Testis (tissue), 5 donors: ENCODE data around the genes MCUB, CFI and ELOVL6.

DNA sequence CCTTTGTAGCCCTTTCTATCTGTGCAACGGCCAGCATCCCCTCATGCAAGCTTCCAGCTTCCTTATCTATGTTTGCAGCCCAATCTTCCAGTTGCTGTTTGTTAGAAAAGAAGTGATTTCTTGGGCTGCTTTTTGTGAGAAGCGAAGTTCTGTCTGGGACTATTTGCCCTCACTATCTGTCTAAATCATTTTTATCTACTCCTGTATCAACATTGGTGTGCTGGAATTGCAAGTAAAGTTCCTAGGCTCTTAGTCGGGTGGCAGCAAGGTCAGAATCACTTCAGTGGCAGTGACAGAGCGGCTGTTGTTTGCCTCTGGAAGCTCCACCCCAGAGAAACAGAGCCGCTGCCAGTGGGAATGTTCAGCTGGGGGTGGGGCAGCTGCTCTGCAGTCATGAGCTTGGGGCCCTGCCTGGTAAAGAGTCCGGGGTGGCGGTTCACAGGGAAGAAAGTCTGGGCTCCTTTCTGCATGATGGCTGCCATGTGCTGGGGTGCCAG is 108.6 kb upstream of the CENPE start:
- PRO-cap, 3 experiments = no peak in any of the 3 experiments
- RAMPAGE, long total RNA, 2 experiments = no peak in any of the 2 experiments
- RRBS = no CpG with 5 or more reads among the region's 7 CpGs

DNA sequence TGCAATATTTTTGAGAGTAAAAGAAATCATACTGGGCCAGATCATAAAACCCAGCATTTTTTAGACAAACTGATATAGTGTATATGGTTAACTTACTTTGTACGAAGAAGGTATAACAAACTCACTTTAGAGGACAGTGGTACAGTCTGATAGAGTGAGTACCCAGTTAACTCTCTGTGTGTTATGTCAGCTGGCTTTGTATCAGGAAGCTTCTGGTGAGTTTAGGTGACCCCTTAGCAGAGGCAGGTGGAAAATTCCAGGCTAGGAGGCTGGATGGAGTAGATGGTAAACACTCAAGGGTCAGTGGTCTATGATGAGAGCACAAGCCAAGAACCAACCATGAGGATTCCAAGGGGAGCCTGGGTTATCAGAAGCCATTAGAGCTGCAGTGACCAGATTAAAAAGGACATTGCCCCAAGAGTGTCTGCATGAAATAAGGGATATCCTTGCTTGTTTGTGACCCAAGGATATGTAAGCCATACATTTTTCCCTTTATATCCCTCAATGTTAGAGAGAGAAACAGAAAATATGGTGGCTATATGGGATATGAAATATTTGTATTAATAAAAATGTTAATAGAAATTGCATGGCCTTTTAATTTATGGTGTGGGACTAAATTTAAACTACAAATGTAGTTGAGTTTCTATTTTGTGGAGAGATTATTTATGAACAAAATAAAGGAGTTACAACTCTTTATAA is 227.4 kb upstream of the CENPE start:
- PRO-cap, 3 experiments = no peak in any of the 3 experiments
- RAMPAGE, long total RNA, 2 experiments = no peak in any of the 2 experiments
- RRBS = no CpG with 5 or more reads among the region's 1 CpG

DNA sequence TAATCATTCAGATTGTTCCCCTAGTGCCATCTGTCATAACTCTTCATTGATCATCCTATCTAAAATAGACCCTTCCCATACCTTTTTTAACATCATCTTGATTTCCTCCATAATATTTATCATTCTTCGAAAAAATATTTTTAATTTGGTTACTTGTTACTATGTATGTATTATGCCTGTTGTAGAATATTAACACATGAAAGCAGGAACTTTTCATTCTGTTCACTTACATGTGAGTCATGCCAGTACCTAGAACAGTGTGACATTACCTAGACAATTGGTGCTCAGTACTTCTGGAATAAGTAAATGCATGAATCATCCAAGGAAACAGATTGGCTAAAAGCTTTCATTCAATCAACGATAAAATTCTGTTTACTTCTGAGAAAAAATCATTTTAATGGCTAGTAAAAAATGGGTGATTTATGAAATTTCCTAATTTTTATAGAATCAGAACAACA is 76.4 kb downstream of the CXXC4 start:
- PRO-cap, 3 experiments = no peak in any of the 3 experiments
- RAMPAGE, long total RNA, 2 experiments = no peak in any of the 2 experiments
- RRBS = no CpG with 5 or more reads among the region's 2 CpGs

- PRO-cap, 3 experiments = no peak in any of the 3 experiments
- RAMPAGE, long total RNA, 2 experiments = no peak in any of the 2 experiments
- RRBS = no CpG with 5 or more reads among the region's 7 CpGs
Observed at GRCh38 chr4:104592827-104593291, 98.2 kb upstream of the CXXC4 start.

GRCh38 chr4:104593292-104593594 is 98.5 kb upstream of the CXXC4 start:
- PRO-cap, 3 experiments = no peak in any of the 3 experiments
- RAMPAGE, long total RNA, 2 experiments = no peak in any of the 2 experiments
- RRBS = no CpG with 5 or more reads among the region's 1 CpG

GRCh38 chr4:105059353-105059833 is 87.3 kb upstream of the TET2 start:
- PRO-cap, 3 experiments = no peak in any of the 3 experiments
- RAMPAGE, long total RNA, 2 experiments = no peak in any of the 2 experiments

DNA sequence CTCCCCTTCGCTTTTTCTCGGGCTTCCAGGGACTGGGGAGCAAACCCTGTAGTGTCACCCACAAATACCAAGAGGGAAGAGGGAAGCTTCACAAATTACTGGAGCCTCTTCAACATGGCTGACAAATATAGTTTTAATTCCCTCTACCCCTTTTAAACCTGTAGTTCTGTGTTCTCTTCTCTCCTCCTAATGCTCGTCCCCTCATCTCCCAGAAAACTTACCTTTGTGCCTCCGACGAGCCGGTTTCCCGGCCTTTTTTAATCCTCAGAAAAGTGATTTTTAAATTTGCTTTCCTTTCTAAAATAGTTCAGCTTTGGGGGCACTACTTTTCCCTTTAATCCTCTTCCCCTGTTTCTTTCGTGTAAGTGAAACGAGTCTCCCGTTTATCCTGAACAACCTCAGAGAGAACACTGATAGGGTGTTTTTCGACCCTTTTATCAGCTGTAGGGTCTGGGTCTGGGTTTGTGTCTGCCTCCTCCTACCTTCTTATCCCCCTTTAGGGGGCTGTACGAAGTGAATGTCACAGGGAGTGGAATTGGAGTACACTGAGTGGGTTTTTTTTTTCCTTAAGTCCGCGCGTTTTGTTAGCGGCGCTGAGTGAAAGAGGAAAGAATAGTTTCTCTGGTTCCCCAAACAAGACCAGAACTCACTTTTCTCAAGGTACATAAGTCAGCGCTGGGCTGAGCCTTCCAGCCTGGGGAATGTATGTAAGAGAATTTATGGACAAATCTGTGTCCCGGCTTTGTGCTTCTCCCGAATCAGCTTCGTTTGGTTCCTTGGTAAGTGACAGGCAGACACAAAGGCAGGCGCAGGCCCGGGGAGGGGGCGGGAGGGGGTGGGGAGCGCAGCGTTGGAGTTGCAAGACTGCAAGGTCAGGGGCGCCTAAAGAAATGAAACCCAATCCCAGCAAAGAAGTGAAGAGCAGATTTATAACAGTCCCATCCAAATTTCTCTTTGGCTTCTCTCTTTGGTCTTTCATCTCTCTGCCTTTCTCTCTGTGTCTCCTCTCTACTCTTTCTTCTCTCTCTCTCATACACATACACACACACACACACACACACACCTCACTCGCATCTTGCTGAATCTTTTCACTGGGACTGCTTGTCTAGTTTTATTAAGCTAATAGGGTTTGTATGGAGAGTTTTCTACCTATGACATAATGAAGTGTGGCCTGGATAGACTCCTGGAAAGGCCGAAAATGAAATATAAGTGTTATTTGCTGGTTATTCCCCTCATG is 763 bp downstream of the TET2 start:
- PRO-cap, 3 experiments = peak in 3 of 3 experiments; most common plus-strand start position 919 of the sequence (in 1); most common minus-strand start position 770 of the sequence (in 3)
- RAMPAGE, long total RNA, 2 experiments = start-site peak on the minus strand in 2 of 2 experiments, centred at positions 289 to 810 of the sequence, 5 to 6 reads per replicate
- RRBS = 1% methylated on average over 5 of the region's 29 CpGs

DNA sequence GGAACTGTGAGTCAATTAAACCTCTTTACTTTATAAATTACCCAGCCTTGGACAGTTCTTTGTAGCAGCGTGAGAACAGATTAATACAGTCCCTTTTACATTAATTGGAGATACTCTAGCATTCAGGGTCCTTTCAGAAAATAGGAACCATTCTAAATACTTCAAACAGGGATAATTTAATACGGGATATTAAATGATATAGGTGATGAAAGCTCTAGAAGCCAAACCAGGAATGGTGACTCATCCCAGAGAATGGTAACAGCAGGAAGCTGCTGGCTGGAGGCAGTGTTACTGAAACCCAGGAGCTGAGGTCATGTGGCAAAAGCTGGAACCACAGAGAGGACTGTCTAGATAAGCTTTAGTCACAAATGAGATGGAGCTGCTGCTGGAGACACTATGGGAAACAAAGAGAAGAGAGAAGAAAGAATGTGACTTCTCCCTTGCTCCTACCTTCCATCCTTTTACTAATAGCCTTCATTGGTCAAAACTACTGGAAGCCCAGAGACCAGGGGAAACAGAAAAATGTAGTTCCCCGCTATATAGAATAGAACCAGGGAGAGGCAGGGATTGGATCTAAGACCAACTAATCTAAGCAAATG is 57.4 kb downstream of the GSTCD start:
- PRO-cap, 3 experiments = no peak in any of the 3 experiments
- RAMPAGE, long total RNA, 2 experiments = no peak in any of the 2 experiments
- RRBS = no CpG with 5 or more reads among the region's 3 CpGs

DNA sequence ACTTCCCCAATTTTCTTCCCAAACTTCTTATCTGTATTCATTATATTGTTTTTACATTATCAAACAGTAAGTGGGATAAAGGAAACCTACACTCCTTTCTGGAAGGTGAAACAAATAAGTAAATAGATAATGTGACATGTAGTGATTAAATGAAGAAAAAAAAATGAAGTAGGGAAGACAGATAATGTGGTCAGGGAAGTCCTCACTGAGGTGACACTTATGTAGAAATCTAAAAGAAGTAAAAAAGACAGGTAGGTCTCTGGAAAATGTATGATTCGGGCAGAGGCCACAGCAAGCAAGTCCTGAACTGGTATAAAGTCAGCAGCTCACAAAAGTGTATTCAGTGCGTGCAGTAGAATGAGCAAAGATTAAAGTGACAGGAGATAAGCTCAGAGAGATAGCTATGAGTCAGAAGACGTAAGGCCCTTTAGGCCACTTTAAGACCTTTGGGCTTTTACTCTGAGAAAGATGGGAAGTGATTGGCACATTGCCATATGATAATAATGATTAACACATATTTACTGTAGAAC is 51.9 kb downstream of the TBCK start:
- PRO-cap, 3 experiments = no peak in any of the 3 experiments
- RAMPAGE, long total RNA, 2 experiments = no peak in any of the 2 experiments
- RRBS = no CpG with 5 or more reads among the region's 3 CpGs

GRCh38 chr4:107837118-107838052 is 12.7 kb downstream of the SGMS2 start:
- PRO-cap, 3 experiments = peak in 1 of 3 experiments; most common plus-strand start chr4:107837676 (in 1)
- RAMPAGE, long total RNA, 2 experiments = start-site peak on the plus strand in 1 of 2 experiments, at chr4:107837672-107837683 at its widest, 6 reads per replicate
- RRBS = no CpG with 5 or more reads among the region's 5 CpGs

- PRO-cap, 3 experiments = no peak in any of the 3 experiments
- RAMPAGE, long total RNA, 2 experiments = no peak in any of the 2 experiments
- RRBS = no CpG with 5 or more reads among the region's 5 CpGs
Observed at GRCh38 chr4:107988065-107988283, 1.7 kb upstream of the HADH start.

DNA sequence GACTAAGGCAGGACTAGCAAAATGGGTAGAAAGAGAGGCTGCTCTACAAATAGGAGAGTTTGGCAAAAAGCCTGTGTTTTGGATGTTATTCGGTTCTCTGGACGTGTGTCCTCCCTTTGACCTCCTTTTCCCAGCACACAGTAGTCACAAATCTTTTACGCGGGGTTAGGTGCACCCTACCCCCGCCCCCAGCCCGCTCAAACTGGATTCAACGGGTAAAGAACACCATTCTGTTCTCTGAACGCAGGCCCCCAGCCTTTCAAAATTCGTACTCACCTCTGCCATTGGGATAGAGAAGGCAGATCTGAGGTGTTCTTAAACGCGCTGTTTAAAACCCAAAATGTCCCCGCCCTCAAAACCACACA is 2.8 kb downstream of the LEF1 start:
- PRO-cap, 3 experiments = no peak in any of the 3 experiments
- RAMPAGE, long total RNA, 2 experiments = no peak in any of the 2 experiments
- RRBS = no CpG with 5 or more reads among the region's 12 CpGs

DNA sequence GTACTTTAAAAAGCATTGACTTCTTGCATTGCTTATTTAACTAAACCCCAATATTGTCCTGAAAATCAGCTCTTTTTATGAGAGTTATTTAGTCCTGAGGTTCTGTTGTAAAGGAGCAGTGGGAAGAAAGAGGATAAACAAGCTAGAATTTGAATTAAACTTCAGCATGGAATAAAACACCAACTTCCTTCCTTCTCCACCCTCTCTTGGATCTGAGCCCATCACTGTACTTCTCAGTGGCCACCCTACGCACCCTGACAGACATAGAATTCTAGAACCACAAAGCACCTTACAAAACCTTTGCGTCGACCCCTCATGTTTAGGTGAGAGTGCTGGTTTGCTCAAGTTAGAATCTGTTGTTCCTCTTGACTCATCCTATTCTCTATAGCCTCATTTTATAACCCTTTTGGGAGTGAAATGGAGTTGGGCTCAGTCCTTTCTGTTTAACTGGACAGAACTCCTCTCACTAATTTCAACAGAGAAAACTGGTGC is 84.6 kb upstream of the RPL34 start:
- PRO-cap, 3 experiments = peak in 1 of 3 experiments; most common plus-strand start position 229 of the sequence (in 1)
- RAMPAGE, long total RNA, 2 experiments = no peak in any of the 2 experiments
- RRBS = no CpG with 5 or more reads among the region's 3 CpGs

DNA sequence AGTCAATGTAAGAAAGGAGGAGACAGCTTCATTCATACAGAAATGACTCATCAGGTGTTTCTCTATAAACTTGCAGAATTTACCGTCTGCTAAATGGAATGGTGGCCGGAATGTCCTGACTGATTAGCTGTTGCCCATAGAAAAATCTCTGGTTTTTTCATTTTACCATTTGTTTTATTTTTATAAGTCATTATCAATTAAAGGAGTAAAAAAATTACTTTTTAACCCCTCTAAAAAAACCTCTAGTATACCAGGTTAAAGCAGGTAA is 115.1 kb upstream of the ETNPPL start:
- PRO-cap, 3 experiments = no peak in any of the 3 experiments
- RAMPAGE, long total RNA, 2 experiments = no peak in any of the 2 experiments
- RRBS = no CpG with 5 or more reads among the region's 2 CpGs

GRCh38 chr4:109559960-109560719 is at the start of gene MCUB:
Gene MCUB (plus strand): TSS chr4:109560246.
- PRO-cap, 3 experiments = peak in 3 of 3 experiments; most common plus-strand start chr4:109560227 (in 2); most common minus-strand start chr4:109560092 (in 3)
- RAMPAGE, long total RNA, 2 experiments = start-site peak on the minus strand in 1 of 2 experiments, at chr4:109560086-109560092 at its widest, 5 reads per replicate
- RRBS = 2% methylated on average over 16 of the region's 77 CpGs

DNA sequence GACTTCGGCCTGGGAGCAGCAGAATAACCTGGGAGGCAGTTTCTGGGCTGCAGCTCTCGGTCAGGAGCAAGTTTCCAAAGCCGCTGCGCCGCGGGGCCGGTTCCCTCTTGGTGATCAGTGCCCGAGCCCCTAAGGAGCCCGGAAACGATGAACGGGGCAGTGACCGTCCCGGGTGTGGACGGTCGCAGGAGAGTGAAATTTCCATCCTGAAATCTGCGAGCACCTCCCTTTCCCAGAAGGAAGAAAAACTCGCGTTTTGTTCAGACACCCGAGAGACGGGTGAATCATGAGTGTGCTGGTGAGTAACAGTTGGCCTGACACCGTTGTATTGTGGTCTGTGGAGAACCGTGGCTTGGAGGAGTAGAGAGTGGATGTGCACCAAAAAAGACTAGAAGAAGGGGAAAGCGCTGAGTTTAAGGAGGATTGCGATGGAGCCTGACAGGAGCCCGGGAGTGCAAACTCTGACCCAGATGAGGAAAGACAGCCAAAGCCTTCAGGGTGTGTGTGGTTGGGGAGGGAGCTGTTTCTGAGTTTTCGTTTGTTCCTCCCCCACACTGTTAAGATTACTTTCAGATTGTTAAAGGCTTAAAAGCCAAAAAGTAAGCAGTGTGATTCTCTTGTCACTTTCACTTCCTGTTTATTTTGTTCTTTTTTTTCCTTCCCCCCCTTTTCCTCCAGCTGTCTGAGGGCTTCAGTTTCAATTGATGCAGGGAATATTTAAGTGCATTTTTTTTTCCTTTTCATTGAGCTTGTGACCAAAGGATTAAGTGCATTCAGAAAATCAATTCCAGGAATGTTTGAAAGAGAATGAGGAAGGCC is 883 bp downstream of the MCUB start:
- PRO-cap, 3 experiments = peak in 3 of 3 experiments; most common plus-strand start position 328 of the sequence (in 1); most common minus-strand start position 463 of the sequence (in 2)
- RAMPAGE, long total RNA, 2 experiments = no peak in any of the 2 experiments
- RRBS = no CpG with 5 or more reads among the region's 26 CpGs

DNA sequence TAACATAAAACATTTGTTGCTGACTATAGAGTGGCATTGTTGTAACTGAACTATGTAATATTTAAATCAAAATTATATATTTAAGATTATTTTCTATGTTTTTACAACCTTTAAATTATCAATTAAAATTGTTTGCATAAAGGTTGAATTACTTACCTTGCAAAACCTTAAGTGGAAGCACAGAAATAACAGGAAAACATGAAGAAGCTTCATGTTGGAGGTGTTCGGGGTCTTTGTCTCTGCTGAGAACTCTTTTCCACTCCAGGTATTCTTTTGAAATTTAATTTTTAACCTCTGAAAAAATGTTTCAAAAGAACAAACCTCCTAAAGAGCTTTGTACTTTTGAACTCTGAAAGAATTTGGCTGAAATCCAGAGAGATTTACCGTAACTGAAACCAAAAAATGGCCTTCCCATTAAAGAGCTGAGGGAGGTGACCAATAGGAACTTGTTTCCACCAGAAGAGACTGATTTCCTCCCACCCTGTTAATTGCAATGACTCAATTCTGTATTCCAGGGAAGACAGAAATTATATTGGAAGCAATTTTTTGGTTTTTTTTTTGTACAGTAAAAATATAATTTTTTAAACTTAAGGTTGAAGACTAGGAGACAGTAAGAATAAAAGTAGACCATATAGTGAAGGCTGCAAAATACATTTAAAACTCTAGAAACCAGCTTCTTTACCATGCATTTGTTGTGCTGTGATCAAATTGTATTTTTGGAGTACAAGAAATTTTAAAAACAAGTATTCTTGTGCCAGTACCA is at the start of gene CFI:
Gene CFI (minus strand): TSS at position 241 of the 763 bp plus-strand sequence.
- PRO-cap, 3 experiments = no peak in any of the 3 experiments
- RAMPAGE, long total RNA, 2 experiments = start-site peak on the minus strand in 1 of 2 experiments, centred at positions 216 to 362 of the sequence, 8 to 9 reads per replicate
- RRBS = no CpG with 5 or more reads among the region's 2 CpGs

DNA sequence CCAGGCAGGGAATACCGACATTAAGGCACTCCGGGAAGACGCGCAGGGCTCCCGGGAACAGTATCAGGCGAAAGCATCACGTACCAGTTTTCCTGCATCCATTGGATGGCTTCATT is 394 bp downstream of the ELOVL6 start:
- PRO-cap, 3 experiments = no peak in any of the 3 experiments
- RAMPAGE, long total RNA, 2 experiments = no peak in any of the 2 experiments
- RRBS = 2% methylated on average over 2 of the region's 7 CpGs

DNA sequence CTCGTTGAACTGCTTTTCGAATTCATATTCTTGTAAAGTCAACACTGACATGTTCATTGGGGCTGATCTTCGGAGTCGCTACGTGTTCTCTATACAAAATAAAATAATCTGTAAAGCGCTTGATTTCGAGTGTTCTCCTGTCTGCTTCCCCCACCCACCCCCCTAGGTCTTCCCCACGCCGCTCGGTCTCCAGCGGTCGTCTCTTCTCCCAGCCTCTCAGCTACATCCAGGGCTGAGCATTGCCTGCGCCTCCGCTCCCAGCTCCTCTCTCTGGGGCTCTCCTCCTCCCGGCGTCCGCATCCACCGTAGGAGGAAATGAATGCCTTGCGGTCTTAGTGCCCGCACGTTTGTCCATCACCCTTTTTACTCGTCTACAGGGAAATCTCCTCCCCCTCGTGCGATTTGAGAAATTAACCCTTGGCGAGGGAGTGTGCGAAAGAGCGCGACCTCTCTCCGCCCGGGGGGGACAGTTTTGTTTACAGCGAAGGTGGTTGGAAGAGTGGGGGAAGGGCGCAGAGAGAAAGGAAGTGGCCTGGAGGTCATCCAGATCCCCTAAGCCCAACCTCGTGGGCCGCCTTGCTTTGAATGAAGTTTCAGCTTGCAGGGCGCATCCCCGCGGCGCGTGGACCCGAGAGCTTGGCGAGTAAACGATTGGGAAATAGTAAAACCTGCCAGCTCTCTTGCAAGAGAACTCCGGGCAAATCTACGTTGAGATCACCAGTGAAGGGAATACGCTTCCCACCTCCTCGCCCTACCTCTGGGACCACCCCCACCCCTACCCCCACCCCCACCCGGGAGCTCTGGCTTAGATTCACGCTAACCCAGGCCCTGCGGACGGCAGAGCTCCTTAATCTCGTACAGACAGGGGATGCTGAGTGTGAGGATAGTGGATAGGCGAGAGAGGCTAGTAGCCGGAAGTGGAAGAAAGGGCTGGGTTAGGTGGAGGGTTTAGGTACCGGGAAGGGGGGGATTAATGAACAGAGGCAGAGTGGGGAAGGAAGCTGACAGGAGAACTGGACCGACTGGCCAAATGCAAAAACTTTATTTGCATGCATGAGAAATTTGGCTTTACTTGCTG is at the start of gene ELOVL6:
Gene ELOVL6 (minus strand): TSS at position 337 of the 1,078 bp plus-strand sequence.
- PRO-cap, 3 experiments = peak in 3 of 3 experiments; most common minus-strand start position 272 of the sequence (in 3)
- RAMPAGE, long total RNA, 2 experiments = start-site peak on the minus strand in 1 of 2 experiments, centred at position 283 of the sequence, 20 reads per replicate
- RRBS = 1% methylated on average over 6 of the region's 55 CpGs

GRCh38 chr4:110610824-110611824 is 11.8 kb downstream of the PITX2 start:
- PRO-cap, 3 experiments = no peak in any of the 3 experiments
- RAMPAGE, long total RNA, 2 experiments = no peak in any of the 2 experiments
- RRBS = 2% methylated on average over 6 of the region's 59 CpGs